ENCODE measurements around the gene ADGRG5.

GRCh38 chr16:57542146-57542858, at the start of gene ADGRG5:
Gene ADGRG5 (plus strand): TSS chr16:57542643.
- PRO-cap = no peak

DNA sequence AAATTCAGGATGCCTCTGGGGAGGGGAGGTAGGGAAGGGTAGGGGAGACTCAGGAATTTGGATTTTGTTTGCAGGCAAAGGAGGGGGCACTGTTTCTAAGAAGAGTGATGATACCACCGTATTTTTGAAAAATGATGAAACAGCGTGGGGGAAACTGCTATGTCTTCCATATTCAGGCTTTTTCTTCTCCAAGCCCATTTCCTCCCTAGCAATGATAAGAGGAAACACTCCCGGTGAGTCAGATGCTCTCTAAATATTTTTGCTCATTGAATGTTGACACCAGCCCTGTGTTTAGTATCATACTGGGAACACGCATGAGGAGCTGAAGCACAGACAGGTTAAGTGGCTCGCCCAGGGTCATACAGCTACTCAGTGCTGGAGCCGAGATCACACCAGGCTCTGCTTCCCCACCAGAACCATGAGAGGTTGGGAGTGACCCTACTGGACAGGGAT, 37.9 kb upstream of the ADGRG1 start:
- PRO-cap = no peak

GRCh38 chr16:57677646-57678451, 9.7 kb downstream of the ADGRG3 start:
- PRO-cap = no peak

DNA sequence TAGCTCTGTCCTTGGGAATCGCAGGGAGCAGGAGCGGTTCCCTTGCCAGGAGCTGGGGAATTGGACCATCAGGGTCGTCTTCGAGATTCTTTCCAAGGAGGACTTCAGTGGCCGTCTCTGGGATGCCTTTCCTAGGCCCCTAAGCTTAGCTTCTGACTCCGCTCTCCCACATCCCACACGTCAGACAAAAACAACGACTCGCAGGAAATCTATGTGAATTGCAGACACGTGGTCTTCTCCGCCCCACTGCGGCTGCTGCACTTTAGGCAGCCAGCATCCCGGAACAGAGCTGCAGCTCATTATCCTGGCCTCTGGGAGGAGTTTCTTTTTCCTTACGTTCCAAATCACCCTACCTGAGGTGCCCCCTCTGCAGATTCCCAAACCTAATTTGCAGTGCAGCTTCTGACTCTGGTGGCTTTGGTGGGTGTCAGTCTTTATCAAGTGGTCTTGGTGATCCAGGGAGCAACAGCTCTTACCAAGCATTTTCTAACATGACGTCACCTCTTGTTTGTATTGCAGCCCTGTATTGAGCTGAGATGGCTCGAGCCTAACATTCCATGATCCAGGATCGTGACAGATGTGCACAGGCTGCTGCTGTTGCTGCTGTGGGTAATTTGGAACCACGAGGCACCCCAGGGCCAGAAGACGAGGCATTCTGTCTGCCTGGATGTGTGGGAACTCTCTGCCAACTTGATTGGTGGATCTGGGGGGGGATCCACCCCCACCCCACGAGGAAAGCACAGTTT, 1.1 kb downstream of the KATNB1 start:
- PRO-cap = unidirectional peak, minus-strand start at position 186 of the sequence

- PRO-cap = no peak
These were observed 4.7 kb downstream of the KATNB1 start for GRCh38 chr16:57740309-57740718.

- PRO-cap = no peak
These were observed 27.3 kb downstream of the KIFC3 start for GRCh38 chr16:57774737-57775560.

DNA sequence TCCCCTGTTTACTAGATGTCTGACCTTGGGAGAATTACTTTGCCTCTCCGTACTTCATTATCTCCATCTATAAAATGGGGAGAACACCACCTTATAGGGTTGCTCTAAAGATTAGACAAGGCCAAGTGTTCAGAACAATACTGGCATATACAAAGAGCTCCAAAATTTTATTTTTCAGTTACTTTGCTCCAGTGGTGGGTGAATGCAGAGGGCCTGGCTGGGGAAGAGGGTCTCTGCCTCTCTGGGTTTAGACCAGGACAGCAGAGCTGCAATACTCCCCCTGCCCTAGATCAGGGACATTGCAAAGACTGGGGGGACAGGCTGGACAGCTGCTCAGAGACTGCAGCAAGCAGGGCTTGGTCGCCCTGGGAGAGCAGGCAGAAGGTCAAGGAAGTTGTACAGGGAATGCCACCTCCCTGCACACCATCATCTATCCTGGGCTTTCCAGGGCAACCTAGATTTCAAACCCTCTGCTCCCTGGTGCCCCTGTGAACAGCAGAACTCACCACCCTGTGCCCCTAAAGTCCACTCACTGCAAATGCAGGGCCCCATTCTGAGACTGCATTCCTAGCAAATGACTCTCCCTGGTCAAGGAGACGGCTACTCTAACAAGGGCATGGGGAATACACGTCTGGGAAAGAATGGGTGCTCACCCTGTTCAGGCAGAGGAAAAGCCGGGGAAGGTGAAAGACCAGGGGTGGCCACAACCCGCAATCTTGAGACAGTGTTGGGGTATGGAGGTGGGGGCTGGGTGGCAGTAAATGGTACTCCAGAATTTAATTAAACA, 1.2 kb downstream of the KIFC3 start:
- PRO-cap = no peak

DNA sequence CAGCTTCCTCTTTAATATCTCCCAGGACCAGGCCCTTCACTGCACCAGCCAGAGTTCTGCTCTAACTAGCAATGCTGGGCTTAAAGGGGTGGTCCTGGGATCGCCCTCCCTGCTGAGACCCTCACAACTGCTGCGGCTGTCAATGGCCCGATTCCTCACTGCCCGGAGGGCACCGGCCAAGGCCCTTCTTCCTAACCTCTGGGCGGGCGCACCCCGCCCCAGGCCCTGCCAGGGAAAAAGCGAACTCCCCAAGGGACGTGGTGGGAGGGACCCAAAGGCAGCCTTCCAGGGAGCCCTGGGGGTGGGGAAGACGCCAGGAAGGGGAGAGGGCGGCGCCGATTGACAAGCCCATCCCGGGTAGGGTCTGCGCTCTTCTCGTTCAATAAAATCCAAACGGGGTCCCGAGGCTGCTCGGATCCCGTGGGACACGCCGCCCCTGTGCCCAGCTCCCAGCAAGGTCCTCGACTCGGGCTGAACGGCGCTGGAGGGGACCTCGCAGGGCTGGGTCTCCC, 521 bp downstream of the KIFC3 start:
- PRO-cap = no peak

GRCh38 chr16:57803851-57803989, 1.4 kb upstream of the KIFC3 start:
- PRO-cap = no peak

DNA sequence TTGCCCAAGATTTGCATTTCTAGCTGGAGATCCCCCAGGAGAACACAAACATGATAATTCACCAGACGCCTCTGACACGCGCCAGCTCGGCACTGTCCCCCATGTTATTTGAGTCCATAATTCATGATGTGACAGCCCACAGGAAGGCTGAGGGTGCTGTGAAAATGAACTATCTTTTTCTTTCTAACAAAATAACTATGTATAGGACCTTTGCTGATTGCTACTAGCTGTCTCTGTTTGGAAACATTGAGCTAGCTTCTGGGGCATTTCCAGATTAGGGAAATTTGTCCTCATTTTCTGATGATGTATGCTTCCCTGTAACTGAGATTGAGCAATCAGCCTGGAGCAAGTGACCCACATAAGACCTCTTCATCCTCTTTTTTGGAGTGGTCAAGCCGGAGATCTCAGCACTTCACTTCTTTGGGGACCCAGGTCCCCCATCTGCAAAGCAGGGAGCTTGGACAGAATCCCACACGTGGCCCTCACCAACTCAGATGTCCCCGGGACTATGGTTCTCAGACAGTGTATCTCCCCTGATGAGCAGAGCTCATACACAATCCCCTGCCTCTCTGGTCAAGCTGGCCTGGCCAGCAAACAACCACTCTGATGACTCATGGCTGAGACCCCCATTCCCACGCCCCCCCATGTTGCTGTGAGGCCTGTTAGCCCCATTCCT, 80.5 kb downstream of the CNGB1 start:
- PRO-cap = no peak

DNA sequence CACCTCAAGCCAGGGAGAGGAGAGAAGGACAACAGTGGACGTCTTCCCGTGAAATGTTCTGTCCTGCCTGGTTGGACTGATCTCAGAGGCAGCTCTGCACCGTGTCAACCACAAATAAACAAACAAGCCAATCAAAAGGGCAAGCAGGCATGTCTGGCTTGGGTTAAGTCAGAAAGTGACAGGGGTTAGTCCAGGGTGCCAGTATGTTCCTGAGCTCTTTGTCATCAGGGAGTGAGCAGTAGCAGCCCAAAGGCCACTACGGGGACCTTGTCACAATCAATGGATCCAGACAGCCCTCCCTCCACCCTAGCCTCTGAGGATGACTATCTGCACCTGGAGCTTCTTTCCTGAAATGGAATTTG, 35.0 kb downstream of the CNGB1 start:
- PRO-cap = no peak

DNA sequence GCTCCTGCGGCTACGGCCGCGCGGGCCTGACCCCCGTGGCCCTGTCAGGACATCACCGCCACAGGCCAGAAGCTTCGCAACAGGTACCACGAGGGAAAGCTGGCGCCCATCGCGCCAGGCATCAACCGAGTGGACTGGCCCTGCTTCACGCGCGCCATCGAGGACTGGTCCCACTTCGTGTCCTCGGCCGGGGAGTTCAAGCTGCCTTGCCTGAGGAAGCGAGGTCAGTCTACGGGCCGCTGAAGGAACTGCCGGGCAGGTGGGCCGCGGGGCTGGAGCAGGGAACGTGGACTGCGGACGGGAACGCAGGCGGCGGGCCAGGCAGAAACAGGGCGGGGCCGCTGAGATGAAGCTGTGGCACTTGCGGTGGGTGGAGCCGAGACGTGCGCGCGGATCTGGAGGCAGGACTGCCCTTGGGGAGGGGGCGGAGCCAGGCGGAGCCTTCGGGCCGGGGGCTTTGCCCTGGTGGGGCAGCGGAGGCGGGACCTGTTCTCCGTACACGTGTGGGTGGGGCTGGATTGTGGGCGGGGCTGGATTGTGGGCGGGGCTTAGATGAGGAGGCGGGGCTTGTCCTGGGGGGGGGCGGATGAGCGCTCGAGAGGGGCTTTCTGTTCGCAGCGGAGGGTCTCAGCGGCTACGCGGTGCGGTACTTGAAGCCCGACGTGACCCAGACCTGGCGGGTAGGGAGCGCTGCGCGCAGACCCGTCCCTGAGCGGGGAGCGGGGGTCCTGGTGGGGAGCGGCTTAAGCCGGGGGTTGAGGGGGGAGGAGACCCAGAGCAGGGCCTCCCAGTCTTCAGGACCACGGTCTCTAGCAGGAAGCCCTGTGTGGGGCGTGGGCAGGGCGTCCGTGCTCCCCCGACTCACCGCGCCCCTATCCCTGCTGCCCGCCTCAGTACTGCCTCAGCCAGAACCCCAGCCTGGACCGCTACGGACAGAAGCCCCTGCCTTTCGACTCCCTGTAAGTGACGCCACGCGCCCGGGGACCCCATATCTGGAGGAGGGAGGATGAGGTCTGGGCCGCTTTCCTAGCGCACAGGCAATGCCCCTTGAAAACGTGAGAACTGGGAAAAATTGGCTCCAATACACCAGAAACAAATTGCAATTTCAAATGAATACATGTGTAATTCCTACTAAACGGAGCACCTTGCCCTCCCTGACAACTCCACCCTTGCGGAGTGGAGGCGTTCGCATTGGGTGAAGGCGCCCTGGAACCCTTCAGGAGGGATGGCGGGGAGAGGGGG, 8.7 kb downstream of the TEPP start:
- PRO-cap = no peak

DNA sequence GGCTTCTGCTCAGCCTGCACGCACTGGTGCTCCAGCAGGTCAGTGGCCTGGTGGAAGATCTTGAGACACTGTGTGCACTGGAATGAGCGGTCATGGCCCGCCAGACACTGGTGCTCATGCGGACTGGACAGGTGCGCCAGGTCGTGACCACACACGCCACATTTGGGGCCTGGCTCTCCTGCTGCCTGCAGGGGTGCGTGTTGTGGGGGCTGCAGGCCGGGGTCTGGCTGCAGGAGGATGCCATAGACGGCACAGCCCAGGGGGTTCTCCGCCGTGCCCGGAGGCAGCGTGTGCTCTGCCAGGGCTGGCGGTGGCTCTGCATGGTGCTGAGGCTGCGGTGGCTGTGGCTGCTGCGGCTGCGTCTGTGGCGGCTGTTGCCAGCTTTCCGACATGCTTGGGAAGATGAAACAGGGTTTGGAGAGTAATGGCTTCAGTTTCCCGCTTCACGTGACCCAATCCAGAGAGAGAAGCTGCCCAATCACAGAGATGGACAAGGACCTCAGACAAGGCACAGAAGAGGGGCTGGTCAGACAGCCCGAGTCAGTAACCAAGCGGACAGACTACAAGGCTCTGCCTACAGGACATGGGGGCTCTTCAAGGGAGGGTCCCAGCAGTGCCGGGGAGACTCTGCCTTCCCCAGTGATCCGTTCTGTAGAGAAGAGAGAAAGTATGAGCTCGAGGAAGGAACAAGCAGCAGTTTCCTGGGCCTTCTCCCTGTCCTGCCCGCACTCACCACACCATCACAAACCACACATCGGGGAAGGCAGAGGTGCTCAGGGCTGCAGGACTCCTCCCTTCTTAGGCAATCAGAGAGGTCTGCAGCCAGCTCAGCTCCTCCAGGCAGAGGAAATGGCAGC, 2.4 kb downstream of the ZNF319 start:
- PRO-cap = no peak

DNA sequence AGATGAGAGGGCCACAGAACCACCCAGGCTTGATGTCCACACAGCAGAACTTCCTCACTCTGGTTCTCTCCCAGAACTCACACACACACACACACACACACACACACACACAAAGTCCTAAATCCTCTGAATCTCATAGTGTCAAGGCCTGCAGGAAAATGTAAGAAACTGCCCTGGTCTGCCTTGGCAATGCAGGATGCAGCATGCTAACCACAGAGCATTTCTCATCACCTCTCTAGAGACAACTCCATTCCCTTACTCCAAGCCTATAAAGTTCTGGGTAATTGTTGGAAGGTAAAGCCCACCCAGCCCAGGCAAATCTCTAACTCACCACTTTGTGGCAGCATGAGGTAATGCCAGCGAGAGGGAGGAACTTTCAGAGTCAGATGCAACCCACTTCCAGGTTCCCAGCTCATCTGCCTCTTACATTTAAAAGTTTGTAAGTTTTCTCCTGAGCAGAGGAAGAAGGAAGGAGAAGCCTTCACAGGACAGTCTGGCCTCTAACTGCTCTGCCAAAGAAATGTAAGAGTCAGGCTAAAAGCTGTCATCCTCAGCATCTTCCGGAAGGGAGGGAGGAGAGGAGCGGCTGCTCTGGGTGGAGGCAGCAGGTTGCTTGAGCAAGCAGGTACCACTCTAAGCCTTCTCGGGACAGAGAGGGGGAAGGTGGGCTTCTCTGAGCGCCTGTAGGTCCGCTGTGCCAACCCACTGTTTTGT, 1.2 kb downstream of the ZNF319 start:
- PRO-cap = no peak

- PRO-cap = no peak
These were observed 7.3 kb downstream of the MMP15 start for GRCh38 chr16:58032508-58033535.

GRCh38 chr16:58160404-58161650, 31.6 kb upstream of the CFAP20 start:
- PRO-cap = no peak

DNA sequence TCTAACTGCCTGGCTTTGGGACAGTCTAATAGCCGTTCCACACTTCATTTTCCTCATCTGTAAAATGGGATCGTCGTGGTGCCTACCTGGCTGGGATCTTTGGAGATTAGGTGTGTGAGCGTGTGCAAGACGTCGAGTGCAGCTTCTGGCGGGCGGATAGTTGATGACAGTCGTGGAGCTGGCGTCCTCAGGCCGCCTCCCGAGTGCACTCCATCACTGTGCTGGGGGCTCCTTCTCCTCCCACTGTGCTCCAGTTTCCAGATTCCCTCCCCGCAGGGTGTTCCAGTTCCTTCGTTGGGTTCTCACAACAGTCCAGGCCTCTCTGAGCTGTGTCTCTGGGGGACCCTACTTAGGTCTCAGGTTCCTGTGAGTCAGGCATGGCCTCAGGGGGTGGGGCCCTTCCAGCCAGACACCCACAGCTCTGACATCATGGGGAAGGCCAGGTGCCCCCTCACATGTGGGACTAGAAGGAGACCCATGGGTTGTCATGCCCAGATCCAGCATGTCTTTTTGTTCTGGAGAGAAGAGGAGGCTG, 32.2 kb upstream of the NDRG4 start:
- PRO-cap = no peak

- PRO-cap = no peak
These were observed 28.3 kb downstream of the SETD6 start for GRCh38 chr16:58543559-58543991.

GRCh38 chr16:58546188-58546694, 30.9 kb downstream of the SETD6 start:
- PRO-cap = no peak

GRCh38 chr16:58652760-58653026, 23.1 kb upstream of the CNOT1 start:
- PRO-cap = no peak

Data from NALM6 (cell line).